UCH-1 (cell line): Measurements from ENCODE around the gene VRK2.

DNA sequence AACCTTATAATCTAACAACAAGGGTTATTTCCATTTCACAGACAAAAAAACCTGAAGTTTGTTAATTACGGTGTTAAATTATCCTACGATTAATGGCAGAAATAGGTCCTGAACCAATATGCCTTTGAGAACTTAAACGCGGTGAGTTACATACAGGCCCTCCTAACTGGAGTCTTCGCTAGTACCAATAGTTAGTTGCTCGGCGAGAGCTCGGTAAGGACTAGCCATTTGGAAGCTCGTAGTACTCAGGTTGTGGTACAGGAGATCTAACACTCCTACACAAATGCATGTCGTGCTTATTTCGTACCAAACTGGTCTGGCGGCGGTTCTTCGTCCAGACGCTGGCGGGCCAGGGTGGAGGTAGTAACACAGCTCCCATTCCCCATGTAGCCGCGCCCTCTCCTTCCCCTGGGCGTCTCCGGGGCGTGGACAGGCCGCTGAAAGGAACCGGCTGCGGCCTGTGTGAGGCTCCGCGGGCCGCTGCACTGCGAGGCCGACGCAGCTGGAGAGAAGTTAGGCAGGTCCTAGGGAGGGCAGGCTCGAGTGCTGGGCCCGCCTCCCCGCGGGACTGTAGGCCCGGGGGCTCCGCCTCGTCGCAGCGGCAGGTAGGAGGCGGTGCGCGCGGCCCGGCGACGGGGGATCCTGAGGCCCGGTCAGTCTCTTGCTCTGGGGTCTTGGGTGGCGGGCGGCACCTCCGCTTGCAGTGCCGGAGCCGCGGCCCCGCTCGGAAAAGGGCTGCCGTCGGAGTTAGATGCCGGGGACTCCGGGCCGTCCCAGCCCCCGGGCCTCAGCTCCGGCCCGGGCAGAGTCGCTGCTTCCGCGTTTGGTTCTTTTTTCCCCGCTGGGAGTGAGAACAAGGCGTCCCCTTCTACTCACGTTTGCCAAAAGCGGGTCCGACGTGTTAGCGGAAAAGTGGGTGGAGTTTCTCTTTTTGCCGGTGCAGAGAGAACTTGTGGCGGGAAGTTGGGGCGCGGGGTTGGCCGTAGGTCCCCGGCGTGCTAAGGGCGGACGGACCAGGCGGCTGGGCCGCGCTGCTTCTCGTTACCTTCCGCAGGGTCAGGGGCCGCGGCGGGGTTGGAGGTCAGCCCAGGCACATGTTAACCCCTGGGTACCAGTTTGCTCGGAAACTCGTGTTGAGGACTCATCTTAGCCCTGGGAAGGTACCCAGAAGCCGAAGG lies at the start of gene VRK2:
Gene VRK2 (plus strand): TSS at position 590 of the 1,178 bp plus-strand sequence.
- RRBS: 3% methylated on average over 28 of the region's 93 CpGs

GRCh38 chr2:58215491-58215773 lies 25.7 kb downstream of the FANCL start:
- RRBS: no CpG with 5 or more reads among the region's 1 CpG

GRCh38 chr2:60351621-60352322 lies 201.7 kb downstream of the BCL11A start:
- RRBS: no CpG with 5 or more reads among the region's 12 CpGs

DNA sequence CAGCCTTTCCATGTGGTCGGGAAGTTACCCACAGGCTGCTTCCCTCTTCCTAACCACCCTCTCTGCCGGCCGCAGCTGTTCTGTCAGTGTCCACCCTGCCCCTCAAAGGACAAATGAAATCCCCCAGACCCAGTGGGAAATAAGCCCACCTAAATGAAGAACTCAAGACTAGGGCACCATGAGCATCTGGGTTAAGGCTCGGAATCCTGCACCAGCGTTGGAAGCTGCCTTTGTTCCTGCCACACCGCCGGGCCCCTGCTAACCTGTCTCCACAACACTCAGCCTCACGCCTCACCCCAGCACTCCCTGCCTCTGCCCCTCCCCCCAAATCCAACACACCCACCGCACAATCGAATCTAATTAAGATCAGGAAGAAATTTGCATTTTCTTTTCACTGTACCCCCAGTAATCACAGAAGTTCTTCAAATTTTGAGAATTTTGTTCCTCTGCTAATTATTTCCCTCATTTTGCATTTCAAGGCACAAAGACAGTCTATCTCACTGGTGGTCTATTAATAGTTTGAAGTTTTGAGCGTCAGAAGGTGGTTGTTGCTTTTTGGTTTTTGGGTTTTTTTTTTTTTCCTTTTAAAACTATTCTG lies 21.6 kb downstream of the BCL11A start:
- RRBS: no CpG with 5 or more reads among the region's 11 CpGs

GRCh38 chr2:60536737-60537220 lies 16.7 kb downstream of the BCL11A start:
- RRBS: no CpG with 5 or more reads among the region's 2 CpGs

- RRBS: no CpG with 5 or more reads among the region's 10 CpGs
Observed at GRCh38 chr2:60544822-60545672, 8.4 kb downstream of the BCL11A start.

- RRBS: no CpG with 5 or more reads among the region's 12 CpGs
Observed at GRCh38 chr2:60881886-60882332, 535 bp downstream of the REL start.

GRCh38 chr2:60957582-60958164 lies 59.8 kb upstream of the PEX13 start:
- RRBS: no CpG with 5 or more reads among the region's 8 CpGs

GRCh38 chr2:61015958-61016336 lies 1.6 kb upstream of the PEX13 start:
- RRBS: no CpG with 5 or more reads among the region's 2 CpGs

GRCh38 chr2:61476485-61476993 lies 5.7 kb upstream of the USP34 start:
- RRBS: no CpG with 5 or more reads among the region's 10 CpGs

GRCh38 chr2:61530825-61531887 lies 7.0 kb downstream of the XPO1 start:
- RRBS: no CpG with 5 or more reads among the region's 8 CpGs

DNA sequence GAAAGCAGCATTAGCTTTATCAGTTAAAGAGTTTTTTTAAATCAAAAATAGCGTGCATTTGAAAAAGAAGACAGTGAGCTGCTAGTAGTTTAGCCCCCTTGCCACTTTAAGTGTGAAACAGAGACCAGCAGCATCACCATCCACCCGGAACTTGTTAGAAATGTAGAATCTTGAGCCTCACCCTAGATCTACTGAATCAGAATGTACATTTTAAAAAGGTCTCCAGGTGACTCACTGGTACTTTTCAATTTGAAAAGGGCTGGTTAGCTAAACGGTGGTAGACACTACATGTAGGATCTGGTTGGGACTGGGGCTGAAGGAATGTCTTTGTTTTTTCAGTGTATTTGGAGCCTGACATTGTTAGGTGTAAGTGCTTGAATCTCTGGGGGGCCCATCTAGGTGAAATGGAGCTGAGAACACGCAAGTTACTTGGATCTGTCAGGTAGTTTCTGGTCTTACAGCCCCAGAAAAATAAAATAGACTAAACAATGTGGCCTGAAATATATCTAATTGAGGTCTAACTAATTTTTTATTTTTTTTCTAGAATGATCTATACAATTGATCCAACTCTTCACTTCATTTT lies 44.0 kb upstream of the XPO1 start:
- RRBS: no CpG with 5 or more reads among the region's 4 CpGs

DNA sequence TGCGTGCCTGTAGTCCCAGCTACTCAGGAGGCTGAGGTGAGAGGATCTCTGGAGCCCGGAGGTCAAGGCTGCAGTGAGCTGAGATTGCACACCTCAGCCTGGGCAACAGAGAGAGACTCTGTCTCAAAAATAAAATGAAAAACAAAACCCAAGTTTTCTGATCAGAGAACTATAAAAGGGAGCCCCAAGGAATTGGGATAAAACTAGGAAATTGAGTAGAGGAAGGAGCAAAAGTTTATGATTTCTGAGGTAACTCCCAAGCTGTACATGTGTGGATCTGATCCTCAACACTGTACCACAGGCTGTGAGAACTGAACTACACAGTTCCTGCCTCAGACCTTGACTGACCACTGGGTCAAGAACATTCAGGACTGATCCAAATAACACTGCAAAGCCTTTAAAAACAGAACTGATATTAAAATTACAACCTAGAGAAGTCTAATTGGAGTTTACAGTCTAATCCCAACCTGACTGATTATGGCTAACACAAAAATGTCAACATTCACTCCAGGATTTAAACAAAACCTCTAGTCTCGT lies 77.3 kb downstream of the FAM161A start:
- RRBS: no CpG with 5 or more reads among the region's 3 CpGs

DNA sequence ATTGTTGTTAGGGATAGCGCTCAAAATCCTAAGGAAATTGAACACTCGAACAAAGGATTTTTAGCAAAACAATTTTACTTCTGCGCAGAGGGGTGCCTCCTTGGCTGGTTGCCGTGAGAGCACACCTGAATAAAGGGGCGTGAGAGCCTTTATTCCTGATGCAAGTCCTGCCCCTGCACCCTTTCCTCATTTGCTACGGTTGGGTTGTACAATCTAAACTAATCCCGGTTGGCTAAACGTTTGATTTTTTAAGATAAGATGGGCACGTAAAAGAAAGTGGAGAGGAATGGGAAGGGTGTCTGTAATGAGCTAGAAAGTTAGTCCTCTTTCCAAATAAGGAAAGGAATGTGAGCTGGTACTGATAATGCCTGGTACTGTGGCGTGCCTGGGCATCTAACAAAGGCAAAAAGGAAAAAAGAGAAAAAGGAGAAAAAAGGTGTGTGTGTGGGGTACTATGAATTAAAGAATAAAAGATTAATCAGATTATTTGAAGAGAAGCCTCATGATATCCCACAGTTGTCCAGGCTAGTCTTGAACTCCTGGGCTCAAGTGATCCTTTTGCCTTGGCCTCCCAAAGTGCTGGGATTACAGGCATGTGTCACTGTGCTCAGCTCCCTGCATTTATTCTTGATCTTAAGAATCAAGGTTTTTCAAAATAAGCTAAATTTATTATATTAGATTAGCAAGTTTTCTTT lies 65.8 kb downstream of the COMMD1 start:
- RRBS: no CpG with 5 or more reads among the region's 10 CpGs

DNA sequence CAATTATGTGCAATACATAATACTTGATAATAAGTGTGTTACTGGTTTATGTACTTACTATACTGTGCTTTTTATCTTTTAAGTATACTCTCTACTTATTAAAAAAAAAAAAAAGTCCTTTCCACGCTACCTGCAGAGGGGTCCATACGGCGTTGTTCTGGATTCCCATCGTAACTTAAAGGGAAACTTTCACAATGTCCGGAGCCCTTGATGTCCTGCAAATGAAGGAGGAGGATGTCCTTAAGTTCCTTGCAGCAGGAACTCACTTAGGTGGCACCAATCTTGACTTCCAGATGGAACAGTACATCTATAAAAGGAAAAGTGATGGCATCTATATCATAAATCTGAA lies 49.8 kb upstream of the B3GNT2 start:
- RRBS: no CpG with 5 or more reads among the region's 5 CpGs

- RRBS: no CpG with 5 or more reads among the region's 13 CpGs
Observed at GRCh38 chr2:62208708-62209756, 13.1 kb downstream of the B3GNT2 start.

GRCh38 chr2:62213633-62214627 lies 18.0 kb downstream of the B3GNT2 start:
- RRBS: no CpG with 5 or more reads among the region's 6 CpGs

DNA sequence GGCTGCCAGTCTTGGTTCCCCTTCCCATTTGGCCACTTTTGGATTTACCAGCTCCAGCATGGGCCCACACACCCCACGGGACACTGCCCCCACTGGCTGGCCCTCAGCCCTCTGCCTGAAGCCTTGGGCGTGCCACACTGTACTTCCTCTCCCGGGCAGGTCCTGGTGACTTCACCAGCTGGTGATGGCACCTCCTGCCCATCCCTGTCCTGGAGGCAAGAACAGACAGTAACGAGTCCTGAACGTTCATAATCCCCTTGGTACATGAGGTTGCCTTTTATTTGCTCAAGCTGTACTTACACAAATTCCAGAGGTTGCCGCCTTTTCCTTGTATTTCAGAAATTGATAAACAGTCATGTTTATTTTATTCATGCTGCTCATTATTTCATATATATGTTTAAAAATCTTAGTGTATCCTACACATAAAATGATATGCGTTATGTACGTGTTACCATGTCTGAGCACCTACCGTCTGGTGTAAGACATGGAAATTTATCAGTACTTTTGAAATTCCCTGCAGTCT lies 81.0 kb downstream of the TMEM17 start:
- RRBS: no CpG with 5 or more reads among the region's 9 CpGs

- RRBS: no CpG with 5 or more reads among the region's 5 CpGs
Observed at GRCh38 chr2:62978972-62979584, 71.6 kb upstream of the OTX1 start.

- RRBS: 4% methylated on average over 31 of the region's 71 CpGs
Observed at GRCh38 chr2:63046748-63048023, 3.4 kb upstream of the OTX1 start.